H1 (cell line): ENCODE data around the genes ZPLD1, BBX, DZIP3 and GUCA1C.

- RRBS: no CpG with 5 or more reads among the region's 3 CpGs
CAGE:
- cytosol, long polyA plus RNA: no peak
- long polyA plus RNA: no peak
- nucleus, long polyA plus RNA: no peak
Observed at GRCh38 chr3:101860219-101860650, 10.9 kb downstream of the NFKBIZ start.

DNA sequence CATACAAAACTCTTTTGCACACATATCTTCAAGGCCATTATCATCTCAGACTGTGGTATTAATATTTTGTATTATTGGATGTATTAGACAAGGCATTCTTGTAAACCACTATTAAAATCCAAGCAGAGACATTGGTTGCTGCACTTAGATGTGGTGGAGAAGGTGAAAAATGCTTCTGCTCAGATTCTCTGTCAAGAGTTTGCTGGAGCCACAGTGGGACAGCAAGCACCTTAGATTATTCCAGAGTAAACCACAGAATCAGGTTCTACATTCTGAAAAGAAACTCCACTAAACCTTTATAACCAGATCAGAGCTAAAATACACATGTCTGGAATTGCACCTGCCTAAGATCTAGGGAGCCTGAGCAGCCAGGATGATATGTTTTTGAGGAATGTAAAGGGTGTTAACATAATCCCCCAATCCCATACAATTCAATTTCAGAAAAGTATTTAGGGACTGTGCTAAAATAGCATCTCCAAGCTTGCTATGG is at the start of gene ZPLD1:
TSS of gene ZPLD1 (plus strand) at position 395 of the 490 bp plus-strand sequence.
CAGE:
- cytosol, long polyA plus RNA: no peak
- long polyA plus RNA: no peak
- nucleus, long polyA plus RNA: no peak

- RRBS: no CpG with 5 or more reads among the region's 2 CpGs
CAGE:
- cytosol, long polyA plus RNA: no peak
- long polyA plus RNA: no peak
- nucleus, long polyA plus RNA: no peak
Observed at GRCh38 chr3:104547925-104548236, 818.8 kb upstream of the ALCAM start.

- RRBS: no CpG with 5 or more reads among the region's 12 CpGs
CAGE:
- cytosol, long polyA plus RNA: no peak
- long polyA plus RNA: no peak
- nucleus, long polyA plus RNA: no peak
Observed at GRCh38 chr3:105365969-105366306, 771 bp upstream of the ALCAM start.

GRCh38 chr3:105534259-105534928 is 167.7 kb downstream of the ALCAM start:
- RRBS: no CpG with 5 or more reads among the region's 6 CpGs
CAGE:
- cytosol, long polyA plus RNA: no peak
- long polyA plus RNA: no peak
- nucleus, long polyA plus RNA: no peak

GRCh38 chr3:106317272-106317643 is 448.4 kb upstream of the CBLB start:
- RRBS: no CpG with 5 or more reads among the region's 2 CpGs
CAGE:
- cytosol, long polyA plus RNA: no peak
- long polyA plus RNA: no peak
- nucleus, long polyA plus RNA: no peak

DNA sequence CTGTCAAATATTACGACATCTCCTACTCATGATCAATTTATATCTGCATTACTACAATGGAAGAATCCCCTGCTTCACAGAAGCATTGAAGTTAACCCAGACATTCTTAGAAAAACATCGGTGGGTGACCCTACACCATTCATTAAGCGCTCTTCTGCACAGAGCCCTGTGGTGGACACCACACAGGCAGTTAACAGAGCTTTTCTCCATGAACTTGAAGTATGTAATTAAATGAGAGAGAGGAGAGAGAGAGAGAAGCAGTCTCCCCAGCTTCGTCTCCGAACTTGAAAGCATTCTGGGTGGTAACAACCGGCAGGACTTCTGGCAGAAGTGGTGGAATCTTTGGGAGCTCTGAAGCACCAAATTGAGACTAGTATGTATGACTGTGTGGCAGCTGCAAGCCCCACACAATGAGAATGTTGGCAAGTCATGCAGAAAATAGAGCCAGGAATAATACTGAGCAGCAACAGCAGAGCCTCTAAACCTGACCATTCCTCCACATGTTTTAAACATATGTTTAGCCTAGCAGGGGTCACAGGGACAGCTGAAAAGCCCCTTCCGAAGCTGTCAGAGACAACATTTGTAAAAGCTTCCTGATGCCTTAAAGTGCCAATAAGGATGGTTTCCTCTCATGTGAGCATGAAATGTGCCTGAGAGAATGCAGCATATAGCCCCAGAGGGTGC is 178.8 kb upstream of the CCDC54 start:
- RRBS: no CpG with 5 or more reads among the region's 7 CpGs
CAGE:
- cytosol, long polyA plus RNA: no peak
- long polyA plus RNA: no peak
- nucleus, long polyA plus RNA: no peak

DNA sequence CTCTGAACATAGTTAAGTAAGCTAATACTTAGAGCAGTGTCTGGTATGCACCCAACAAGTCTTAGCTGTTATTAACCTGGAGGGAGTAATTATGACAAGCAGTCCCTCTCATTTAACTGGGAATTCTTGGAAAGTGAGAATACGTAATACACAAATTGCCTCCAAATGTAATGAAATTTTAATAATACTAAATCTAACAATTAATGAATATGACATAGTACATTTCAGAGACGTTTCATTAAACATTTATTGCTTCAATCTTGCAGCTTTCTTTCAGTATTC is 2.6 kb upstream of the CCDC54 start:
- RRBS: no CpG with 5 or more reads among the region's 2 CpGs
CAGE:
- cytosol, long polyA plus RNA: no peak
- long polyA plus RNA: no peak
- nucleus, long polyA plus RNA: no peak

DNA sequence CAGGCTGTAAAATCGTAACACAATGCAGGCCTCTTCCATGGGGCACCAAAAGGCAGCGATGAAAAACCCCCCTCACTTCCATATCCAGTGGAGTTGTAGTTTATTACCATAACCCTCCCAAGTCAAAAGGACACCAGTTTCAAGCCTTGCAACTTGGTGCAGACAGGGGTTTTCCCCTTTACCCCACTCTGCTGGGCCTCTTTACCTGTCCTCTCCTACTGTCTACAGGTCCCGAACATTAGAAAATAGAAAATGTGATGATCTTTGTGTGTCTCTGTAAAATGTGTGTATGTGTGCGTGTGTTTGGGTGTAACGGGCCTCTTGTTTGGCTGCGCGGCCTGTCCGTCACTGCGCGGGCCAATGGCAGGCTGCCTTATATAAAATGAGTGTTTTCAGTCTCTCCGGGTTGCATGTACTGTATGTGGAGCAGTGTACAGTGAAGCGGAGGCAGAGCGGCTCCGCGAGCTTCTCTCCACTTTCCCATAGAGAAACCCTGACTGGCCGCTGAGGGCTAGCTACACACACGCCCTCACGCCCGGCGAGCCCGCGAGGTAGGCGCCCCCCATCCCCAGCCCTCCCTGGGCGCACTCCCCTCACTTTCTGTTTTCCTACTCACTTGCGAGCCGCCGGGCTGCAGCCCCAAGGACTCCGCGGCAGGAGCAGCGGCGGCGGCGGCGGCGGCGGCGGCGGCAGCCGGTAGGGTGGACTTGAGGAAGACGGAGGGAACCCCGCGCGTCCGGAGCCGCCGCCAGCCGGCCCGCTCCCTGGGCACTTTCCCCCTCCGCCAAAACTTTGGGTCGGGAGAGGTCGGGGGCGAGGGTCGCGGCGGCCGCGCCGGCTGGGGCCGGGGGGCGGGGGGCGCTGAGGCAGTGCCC is at the start of gene BBX:
TSS of gene BBX (plus strand) at position 406 of the 875 bp plus-strand sequence.
- RRBS: 2% methylated on average over 25 of the region's 61 CpGs
CAGE:
- cytosol, long polyA plus RNA: start-site peak on the plus strand centred at position 432 of the sequence, 42 bp wide, 441 reads; start-site peak on the plus strand centred at position 618 of the sequence, 75 bp wide, 39 reads
- long polyA plus RNA: start-site peak on the plus strand centred at position 425 of the sequence, 45 bp wide, 1,408 and 673 reads in 2 replicates
- nucleus, long polyA plus RNA: start-site peak on the plus strand centred at position 425 of the sequence, 30 bp wide, 570 reads

DNA sequence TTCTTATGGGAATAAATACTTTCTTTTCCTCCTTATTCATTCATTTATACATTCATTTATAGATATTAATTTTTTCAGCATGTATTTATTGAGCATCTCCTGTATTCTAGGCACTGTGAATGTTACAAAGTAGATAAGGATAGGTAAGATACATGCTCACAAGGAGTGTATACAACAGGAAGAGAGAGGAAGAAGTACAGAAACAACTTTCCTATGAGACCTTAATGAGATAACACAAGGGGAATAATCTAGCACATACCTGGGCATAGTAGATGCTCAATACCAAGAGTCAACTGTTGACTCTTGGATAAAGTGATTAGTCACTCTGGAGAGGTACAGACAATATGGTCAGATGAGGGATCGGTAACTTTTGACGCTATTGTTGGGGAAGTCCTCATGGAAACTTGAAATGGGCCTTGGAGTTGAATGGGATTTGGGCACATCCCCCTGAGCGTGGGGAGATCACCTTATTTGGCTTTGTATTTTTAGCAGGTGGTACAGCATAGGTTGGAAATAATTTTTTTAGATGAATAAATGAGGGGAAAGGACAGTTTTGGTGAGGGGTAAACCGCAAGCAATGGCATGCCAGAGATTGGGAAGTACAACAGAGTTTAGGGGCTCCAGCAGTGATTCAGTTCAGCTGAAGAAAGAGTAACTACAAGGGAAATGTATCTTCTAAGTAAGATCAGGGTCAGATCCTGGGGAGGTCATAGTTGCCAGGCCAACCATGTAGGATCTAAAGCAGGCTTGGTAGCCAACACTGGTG is 27.4 kb downstream of the BBX start:
- RRBS: no CpG with 5 or more reads among the region's 4 CpGs
CAGE:
- cytosol, long polyA plus RNA: no peak
- long polyA plus RNA: no peak
- nucleus, long polyA plus RNA: start-site peak on the plus strand centred at position 499 of the sequence, 86 bp wide, 14 reads

- RRBS: no CpG with 5 or more reads among the region's 11 CpGs
CAGE:
- cytosol, long polyA plus RNA: no peak
- long polyA plus RNA: no peak
- nucleus, long polyA plus RNA: no peak
Observed at GRCh38 chr3:107772493-107773467, 250.0 kb downstream of the BBX start.

- RRBS: 4% methylated on average over 30 of the region's 58 CpGs
CAGE:
- cytosol, long polyA plus RNA: no peak
- long polyA plus RNA: no peak
- nucleus, long polyA plus RNA: no peak
Observed at GRCh38 chr3:107927308-107928184, 163.3 kb downstream of the CD47 start.

- RRBS: no CpG with 5 or more reads among the region's 1 CpG
CAGE:
- cytosol, long polyA plus RNA: no peak
- long polyA plus RNA: no peak
- nucleus, long polyA plus RNA: no peak
Observed at GRCh38 chr3:108001462-108001892, 89.4 kb downstream of the CD47 start.

DNA sequence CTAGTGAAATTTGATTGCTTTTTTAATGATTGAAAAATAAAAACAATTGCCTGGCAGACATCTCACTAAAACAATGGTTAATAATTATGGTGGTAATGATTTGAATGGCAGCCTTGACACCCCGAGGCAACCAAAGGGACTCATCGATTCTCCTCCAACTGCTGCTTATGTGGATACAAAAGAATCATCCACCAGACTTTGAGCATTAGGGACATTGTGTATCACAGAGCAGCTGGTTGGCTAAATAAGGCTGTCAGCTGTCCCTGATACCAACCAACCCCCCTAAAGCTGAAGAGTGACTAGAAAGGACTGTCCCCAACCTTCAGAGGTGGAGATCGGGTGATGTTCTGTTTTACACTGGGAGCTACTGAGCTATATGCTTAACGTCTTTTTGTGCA is 1.7 kb upstream of the CD47 start:
- RRBS: no CpG with 5 or more reads among the region's 4 CpGs
CAGE:
- cytosol, long polyA plus RNA: no peak
- long polyA plus RNA: no peak
- nucleus, long polyA plus RNA: no peak

DNA sequence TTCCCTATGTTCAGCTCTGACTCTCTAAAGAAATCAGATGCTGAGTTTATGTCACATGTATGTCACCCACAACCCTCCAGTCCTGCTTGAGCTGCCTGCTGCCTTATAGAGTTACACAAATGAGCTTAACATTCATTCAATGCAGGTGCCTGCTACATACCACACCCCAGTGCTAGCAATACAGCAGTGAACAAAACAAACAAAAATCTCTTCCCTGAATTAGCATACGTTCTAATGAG is 93.0 kb downstream of the HHLA2 start:
- RRBS: no CpG with 5 or more reads among the region's 1 CpG
CAGE:
- cytosol, long polyA plus RNA: no peak
- long polyA plus RNA: no peak
- nucleus, long polyA plus RNA: no peak

DNA sequence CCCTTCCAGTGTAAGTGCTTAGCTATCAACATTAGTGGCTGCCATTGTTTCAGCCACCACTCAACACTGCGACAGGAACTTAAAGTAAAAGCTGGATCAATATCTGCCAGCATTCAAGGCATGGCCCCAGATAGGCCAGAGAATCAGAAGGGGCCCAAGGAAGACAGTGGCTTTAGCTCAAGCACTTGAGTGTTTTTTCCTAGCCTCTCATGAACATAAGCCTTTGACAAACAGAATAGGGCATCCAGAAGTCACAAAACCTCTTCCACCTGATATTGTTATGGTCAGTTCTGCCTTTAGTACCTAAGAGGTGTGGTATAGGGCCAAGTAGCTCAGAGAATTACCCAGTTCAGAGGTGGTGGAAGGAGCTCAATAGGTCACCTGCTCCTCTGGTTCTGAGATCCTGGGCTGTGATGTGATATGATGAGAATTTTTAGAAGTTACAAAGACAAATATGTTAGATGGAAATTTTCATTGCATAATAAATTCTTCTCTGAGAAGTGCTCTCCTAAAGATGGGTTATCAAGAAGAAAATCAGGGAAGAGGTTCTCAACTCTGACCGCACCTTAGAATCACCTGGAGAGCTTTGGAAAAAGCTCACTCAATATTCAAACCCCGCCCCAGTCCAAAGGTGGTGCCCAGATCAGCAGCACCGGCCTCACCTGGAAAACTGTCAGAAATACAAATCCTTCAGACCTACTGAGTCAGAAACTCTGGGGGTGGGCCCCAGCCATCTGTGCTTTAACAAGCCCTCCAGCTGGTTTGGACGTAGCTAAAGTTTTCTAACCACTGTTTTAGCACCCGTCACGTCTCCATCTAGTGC is 101.4 kb downstream of the MYH15 start:
- RRBS: no CpG with 5 or more reads among the region's 7 CpGs
CAGE:
- cytosol, long polyA plus RNA: no peak
- long polyA plus RNA: no peak
- nucleus, long polyA plus RNA: no peak

DNA sequence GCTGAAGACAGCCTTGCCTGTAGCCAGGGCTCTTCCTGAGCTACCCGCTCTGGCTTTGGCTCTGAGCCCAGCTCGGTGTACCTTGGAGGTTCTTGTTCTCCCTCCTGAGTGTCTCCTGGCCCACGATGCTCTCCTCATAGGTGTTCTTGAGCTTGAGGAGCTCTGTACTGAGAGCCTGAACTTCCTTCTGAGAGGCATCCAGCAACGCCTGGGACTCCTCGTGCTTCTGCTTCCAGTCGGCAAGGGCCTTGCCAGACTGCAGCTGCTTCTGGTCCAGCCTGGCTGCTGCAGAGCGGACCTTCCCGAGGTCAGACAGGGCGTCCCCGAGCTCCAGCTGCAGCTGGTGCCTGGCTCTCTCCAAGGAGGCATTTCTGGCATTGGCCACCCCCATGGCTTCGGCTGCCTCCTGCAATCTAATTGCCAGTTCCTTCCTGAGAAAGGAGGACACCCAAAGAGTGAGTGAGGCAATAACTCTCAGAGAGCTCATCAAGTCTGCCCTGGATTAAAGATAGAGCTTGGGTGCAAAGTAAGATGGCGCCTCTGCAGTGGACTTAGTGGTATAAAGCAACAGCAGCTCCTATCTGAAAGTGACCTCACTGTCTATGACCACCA is 99.8 kb downstream of the MYH15 start:
- RRBS: no CpG with 5 or more reads among the region's 12 CpGs
CAGE:
- cytosol, long polyA plus RNA: no peak
- long polyA plus RNA: no peak
- nucleus, long polyA plus RNA: no peak

DNA sequence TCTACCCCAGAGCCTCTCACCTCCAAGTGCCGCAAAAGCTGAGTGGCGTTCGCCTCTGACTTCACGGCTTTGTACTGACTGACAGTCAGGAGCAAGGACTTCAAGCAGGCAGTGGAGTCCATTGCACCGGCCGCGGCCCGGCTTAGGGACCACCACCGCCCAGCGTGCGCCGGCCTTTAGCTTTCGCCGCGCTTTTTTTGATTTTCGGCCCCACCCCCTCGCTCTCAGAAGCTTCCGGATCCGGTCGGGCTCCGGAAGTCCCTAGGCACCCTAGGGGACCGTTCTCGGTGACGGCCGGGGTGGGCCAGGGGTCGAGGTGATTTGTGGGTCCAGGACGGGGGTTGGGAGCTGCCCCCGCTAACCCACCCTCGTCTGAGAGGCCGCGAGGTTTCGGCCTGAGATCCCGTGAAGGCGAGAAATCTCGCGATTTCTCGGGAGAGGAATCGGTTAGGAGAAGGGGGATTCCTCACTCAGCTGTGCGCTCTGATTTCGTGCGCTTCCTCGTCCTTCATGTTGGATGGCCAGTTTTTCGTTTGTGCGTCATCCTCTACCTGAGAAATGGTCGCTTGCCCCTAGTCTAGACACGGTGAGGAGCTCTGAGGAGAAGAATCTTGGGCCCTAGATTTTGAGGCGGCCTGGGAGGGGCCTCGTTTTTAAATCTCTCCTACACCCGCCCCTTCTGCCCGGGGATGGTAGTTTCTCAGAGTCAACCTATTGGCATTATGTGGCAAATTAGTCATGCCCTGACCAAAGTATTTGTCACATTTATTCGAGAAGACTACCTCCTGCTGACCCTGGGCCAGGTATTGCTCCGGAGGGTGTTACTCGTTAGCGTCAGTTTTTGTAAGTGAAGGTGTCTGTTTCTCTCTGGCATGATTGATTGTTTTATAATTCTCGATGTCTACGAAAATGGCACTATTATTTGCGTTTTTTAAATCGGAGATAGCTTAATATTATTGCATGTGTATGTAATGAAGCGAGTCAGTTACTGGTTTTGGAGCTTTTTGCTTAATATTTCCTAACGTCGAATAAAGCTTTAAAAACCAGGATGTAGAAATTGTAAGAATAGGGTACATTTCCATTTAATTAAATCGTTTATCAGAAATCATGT is at the start of gene DZIP3:
TSS of gene DZIP3 (plus strand) at position 469 of the 1,111 bp plus-strand sequence.
- RRBS: 1% methylated on average over 7 of the region's 62 CpGs
CAGE:
- cytosol, long polyA plus RNA: start-site peak on the minus strand centred at position 170 of the sequence, 32 bp wide, 188 reads; start-site peak on the plus strand centred at position 285 of the sequence, 63 bp wide, 65 reads; start-site peak on the plus strand centred at position 453 of the sequence, 46 bp wide, 1,157 reads
- long polyA plus RNA: start-site peak on the minus strand centred at position 181 of the sequence, 54 bp wide, 212 and 292 reads in 2 replicates; start-site peak on the plus strand centred at position 456 of the sequence, 61 bp wide, 1,226 and 927 reads in 2 replicates
- nucleus, long polyA plus RNA: start-site peak on the minus strand centred at position 172 of the sequence, 37 bp wide, 265 reads; start-site peak on the plus strand centred at position 462 of the sequence, 65 bp wide, 1,990 reads

- RRBS: no CpG with 5 or more reads among the region's 5 CpGs
CAGE:
- cytosol, long polyA plus RNA: no peak
- long polyA plus RNA: no peak
- nucleus, long polyA plus RNA: no peak
Observed at GRCh38 chr3:108756865-108757266, 344 bp downstream of the RETNLB start.

DNA sequence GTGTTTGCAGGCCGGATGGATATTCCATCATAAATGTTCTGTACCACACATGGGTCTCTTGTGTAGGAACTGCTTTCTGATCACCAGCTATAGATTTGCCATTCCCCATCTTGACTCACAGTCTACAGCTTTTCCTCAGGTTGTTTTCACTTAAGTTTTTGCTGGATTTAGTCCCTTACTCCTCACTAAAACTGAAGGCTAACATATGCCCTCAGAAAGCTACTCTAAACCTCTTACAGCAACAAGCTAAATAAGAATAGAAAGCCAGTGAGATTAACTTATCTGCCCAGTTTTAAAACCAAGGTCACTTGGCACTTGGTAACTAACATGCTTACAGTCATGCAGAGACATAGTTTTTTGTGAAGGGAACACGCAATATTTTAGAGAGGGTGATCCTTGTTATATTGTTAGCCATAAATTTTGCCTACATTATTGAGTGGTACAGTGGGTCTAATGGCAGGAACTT is at the start of gene GUCA1C:
TSS of gene GUCA1C (minus strand) at position 226 of the 466 bp plus-strand sequence.
- RRBS: no CpG with 5 or more reads among the region's 2 CpGs
CAGE:
- cytosol, long polyA plus RNA: no peak
- long polyA plus RNA: no peak
- nucleus, long polyA plus RNA: no peak